ENCODE measurements around a stretch of chr4.

DNA sequence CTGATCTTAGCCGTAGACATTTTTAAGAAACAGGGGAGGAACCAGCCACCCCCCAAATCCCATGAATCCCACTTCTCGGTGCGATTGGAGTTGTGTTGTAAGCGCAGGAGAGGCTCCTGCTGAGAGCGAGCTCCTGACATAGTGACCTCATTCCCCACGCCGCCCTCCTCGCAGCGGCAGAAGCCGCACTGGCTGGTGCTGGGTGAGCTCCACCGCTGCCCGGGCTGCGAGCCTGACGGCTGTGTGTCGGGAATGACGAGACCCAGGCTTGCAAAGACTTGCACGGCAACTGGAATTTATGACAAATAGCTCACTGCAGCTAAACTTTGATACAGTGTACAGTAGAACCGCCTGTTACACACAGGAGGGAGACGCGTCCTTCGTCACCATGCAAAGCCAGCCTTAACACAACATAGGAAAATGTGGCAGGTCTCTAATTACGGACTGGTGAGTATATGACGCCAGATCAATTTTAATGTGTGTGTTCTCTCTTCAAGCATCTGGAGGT lies 82.4 kb downstream of the STOX2 start:
- RRBS: no CpG with 5 or more reads among the region's 23 CpGs

DNA sequence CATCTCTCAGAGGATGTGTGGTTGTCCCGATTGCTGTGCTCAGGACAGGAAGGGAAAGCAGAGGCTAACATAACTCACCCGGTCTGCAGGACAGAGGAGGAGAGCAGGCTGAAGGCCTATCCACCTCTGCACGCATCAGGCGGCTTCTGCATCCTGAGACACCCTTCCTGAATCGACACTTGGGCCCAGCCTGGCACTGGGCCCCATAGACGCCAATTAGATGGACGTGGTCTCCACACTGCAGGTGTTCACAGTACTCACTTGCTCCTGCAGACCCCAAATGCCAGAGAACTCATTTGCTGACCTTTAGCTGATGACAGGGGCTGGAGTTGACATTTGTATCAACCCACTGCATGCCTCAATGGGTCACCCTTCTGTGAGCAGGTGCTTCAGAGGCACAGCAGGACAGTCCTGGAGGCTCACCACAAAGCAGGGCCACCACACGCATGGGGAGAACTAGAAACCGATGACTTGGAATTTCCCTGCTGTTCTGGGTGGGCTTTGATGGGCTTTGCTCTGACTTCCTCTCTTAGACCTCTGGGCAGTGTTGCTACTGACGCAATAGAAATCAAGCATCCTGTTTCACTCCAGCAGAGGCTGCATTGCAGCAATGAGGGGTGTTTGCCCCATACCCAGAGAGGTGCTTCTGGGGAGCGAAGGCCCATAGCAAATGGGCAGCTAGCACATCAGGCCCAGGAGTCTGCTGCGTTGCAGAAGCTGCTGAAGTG lies 96.4 kb upstream of the ENPP6 start:
- RRBS: no CpG with 5 or more reads among the region's 12 CpGs

GRCh38 chr4:184328043-184328694 lies 110.5 kb upstream of the ENPP6 start:
- RRBS: no CpG with 5 or more reads among the region's 7 CpGs

DNA sequence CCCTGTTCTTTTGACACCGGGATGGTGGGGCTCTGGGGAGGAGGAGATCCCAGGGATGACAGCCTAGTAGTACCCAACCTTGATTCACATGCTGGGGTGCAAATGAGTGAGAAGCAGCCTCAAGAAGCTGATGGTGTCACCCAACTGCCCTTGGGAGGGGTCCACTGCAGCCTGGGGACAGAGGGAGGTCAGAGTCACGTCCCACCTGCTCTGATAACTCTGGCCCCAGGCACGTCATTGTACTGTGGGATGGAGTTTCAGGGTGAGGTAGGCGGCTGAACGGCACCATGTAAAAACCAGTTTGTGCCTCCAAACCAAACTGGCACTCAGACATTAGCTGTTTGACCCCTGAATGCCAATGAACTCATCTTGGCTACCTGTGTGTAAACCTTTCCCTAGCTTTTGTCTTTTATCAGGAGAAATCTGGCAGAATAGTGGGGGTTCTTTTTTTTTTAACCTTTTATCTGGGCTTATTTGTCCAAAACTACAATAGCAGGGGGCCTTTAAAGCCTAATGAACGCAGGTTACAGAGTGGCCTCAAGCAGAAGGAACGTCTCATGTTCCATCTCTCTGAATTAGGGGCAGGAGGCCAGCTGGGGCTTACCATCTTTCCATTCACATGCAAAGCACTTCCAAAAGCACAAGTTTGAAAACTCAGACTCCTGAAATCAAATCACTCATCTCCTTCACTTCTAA lies 89.4 kb downstream of the IRF2 start:
- RRBS: 5% methylated on average over 1 of the region's 7 CpGs

DNA sequence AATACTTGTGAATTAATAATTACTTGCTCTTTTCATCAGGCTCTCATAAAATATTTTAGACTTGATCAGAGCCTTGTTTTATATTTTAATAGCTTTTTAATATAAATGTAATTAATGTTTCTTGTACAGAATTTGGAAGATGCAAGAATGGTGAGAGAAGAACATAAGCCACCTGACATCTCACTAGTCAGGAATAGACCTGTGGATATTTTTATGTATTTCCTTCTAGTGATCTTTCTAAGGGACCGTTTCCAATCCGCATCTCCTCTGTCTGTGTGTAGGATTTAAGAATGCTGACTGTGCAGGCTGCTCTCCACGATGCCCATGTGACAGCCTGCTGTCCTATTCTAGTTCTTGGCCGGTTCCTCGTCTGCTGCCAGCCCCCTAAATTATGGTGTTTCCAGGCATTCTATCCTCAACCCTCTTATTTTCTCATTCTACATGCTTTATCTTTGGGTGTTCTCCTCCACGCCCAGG lies 3.2 kb upstream of the IRF2 start:
- RRBS: no CpG with 5 or more reads among the region's 6 CpGs

GRCh38 chr4:184514269-184514687 lies 39.9 kb upstream of the IRF2 start:
- RRBS: no CpG with 5 or more reads among the region's 6 CpGs

DNA sequence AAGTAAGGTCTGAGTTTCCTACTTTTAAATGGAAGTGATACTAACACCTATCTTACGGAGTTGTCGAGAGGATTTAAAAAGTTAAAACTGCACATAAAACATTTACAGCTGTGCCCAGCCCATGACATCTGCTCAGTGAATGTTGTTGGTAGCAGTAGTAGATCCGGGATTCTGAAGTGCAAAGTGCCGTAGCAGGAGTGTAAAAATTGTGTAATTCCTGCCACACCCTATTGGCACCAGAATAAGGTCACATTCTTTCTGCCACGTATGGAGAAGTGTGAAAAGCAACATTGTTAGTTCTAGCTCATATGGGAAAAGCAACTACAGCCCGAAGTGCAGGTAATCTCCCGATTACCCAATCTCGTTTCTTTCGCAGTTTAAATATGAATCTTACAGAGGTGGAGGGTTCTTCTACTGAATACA lies 31.1 kb downstream of the PRIMPOL start:
- RRBS: no CpG with 5 or more reads among the region's 9 CpGs

DNA sequence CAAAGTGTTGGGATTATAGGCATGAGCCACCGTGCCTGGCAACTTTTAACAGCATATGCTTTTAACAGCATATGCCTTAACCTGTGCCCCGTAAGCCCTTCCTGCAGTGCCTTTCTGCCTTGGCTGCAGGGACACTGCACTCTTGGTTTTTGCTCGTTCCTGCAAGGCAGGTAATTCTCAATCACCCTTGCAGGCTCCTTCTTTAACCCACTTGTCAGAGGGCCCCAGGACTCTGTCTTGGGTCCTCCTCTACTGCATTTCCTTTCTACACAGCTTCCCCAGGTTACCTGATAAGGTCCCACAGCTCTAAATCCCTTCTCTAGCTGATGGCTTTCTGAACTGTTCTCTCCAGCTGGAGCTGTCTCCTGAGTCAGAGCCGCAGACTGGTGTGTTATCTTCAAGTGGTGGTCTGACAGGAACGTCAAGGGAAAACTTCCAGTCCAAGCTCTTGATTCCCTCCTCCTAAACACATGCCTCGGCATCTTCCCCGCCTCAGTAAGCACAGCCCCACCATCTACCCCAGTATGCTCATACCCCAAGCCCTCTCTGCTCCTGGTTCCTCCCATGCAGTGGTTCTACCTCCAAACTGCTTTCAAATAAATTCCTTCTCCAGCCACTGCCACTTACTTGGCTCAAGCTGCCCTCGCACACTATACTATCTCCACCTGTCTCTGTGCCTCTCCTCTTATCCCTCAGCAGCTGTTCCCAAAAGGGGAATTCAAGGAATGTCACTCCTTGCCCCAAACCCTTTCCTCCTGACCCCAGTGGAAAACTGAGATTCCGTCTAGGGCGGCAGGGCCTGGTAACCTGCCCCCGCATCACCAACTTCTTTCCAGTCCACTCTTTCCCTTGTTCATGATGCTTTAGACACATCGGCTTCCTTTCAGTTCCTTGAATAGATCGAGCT lies 17.1 kb upstream of the CENPU start:
- RRBS: no CpG with 5 or more reads among the region's 13 CpGs

GRCh38 chr4:184773934-184774519 lies 40.1 kb upstream of the CENPU start:
- RRBS: no CpG with 5 or more reads among the region's 7 CpGs

DNA sequence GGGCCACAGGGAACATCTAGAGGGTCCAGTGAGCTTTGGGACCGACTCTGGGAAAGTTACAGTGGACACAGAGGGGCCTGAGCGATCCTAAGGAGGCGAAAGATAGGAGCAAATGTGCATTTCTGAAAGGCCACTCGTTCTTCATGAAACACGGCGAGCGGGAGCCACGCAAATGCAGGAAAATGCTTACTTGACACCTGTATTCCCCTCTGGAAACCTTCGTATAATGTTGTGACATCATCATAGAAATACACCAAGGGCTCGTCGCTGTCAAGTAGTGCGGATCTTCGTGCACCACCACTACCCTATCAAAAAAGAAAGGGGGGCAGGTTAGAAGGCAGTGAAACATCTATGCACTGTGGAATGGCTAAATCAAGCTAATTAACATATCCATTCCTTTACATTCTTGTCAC lies 37.3 kb downstream of the ACSL1 start:
- RRBS: no CpG with 5 or more reads among the region's 13 CpGs

DNA sequence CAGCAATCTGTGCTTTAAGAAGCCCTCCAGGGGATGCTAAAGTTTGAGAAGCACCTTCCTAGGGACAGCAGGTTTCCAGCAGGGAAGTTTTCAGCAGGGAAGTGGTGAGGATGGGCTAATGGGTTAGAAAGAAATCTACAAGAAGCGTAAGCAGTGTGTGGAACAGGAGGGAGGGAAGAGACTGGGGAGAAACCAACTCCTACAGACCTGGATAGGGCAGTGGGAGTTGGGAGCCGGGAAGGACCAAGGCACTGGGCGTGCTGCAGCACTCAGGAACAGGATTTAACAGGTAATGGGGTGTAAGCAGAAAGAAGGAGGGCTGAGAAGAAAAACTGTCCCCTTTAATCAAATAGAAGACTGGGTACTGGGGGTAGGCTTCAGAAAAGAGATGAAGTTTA lies 34.3 kb downstream of the ACSL1 start:
- RRBS: no CpG with 5 or more reads among the region's 3 CpGs

DNA sequence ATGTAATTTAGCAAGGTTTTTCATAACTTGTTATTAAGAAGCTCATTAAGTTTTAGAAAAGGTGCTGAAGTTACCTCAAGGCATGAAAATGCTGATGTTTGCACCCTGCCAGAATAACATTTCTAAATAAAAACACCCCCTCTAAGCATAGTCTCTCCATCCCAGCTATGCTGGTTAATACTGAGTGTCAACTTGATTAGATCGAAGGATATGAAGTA lies 30.1 kb downstream of the ACSL1 start:
- RRBS: no CpG with 5 or more reads among the region's 1 CpG

GRCh38 chr4:184810464-184811255 lies 15.1 kb downstream of the ACSL1 start:
- RRBS: no CpG with 5 or more reads among the region's 18 CpGs

DNA sequence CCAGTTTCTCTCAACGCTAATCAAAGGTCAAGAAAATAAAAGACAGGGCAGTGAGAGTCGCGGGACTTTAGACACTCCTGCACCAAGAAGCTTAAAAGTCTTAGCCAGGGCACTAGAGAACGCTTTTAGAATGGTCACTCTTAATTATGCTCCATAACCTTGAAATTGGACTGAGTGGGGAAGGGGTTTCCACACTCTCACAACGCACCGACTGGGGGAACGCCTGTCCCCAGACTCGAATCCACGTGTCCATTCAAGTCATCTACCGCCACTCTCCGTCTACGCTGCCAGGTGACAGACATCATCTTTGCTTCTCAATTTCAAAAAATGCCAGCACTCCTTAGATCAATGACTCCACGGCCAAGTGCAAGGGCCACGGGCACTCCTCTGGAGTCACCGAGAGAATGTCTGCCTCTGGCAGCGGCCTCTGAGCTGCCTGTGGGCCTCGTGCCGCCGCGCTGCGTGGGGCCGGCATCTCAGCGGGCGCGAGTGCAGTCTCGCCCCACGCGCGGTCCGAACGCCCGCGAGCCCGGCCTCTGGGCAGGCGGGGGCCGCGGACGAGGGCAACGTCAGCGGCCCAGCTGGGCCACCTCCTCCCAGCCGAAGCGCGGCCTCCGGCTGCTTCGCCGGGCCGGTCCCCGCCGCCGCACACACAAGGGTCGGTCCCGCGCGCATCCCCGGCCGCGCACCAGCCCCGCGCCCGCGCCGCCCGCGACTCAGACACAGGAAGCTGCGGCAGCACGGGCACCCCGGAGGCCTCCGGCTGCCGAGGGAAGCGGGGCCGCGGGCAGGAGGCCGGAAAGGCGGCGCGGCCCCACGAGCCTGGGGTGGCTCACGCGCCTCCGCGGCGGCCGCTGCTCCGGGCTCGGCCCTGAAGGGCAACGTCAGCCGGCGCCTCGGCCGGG lies 558 bp downstream of the ACSL1 start:
- RRBS: 1% methylated on average over 59 of the region's 90 CpGs

DNA sequence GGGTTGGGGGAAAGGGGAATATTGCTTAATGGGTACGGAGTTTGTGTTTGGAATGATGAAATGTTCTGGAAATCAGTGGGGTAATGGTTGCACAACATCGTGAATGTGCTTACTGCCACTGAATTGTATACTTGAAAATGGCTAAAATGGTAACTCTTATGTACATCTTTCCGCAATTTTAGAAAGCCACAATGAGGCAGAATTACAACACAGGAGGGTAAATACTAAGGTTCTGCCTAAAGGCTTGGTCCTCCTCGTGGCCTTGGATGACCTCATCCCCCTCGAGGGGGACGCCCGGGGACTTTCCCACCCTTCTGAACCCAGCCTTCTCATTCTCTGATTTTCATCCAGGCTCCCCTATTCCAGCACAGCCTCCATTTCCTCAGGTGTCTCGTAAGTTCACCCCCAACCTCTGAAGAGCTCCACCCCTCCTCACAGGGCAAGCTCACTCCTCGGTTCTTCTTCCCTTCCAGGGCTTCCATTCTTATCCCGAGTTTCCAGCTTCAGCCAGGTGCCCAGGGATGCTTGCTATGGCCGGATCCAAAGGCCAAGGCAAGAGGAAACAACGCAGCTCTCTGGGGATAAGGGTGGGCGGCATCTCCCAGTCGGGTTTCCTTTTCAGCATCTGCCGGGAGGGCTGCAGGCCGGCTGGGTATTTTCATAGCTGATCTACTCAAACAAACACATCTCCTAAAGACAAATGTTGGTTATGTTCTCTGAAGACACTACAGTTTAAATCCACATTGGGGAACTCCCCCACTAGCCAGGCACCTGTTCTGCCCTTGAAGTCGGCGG lies 71.3 kb upstream of the ACSL1 start:
- RRBS: 5% methylated on average over 4 of the region's 18 CpGs

DNA sequence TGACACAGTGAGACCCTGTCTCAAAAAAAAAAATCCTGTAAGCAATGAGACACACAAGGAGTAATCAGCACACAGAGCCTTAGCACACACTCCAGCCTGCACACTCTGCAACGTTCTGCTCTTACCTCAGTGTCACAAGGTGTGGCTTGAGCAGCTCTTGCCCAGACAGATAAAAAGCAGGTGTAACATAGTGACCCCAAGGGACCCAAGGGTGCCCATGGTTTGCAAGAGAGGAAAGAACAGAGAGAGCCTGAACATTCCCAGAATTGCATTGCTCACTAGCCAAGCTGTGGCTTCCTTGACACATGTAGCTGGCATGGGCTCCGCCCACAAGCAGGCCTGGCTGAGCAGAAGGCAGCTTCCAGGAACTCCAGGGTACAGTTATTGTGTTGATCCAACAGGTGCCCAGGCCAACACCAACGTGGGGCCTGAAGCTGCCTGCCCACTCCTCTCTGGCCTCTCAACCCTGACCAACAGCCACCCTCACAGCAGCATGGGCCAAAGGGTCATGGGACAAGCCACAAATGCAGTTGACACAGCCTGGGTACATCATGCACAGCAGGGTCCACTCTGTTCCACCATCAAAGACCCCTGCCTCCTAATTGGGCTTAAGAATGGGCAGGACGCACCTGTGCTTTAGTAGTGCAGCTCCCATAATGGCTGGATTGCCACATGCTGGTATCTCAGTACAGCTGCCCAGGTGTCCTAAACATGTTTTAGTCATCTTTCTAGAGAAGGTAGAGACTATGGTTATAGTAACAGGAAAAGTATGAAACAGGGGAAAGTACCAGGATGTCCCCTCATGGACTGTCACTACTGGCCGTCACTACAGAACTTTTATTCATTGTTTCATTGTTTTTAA lies 73.6 kb upstream of the ACSL1 start:
- RRBS: no CpG with 5 or more reads among the region's 5 CpGs

DNA sequence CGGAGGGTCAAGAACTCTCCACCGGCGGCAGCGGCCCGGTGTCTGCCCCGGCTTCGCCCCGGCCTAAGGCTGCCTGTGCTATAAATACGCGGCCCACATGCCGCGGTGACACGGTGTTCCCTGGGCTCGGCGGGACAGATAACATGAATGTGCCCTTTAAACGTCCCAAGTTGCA lies 269 bp upstream of the SLC25A4 start:
- RRBS: no CpG with 5 or more reads among the region's 16 CpGs

GRCh38 chr4:185144867-185145317 lies 1.8 kb downstream of the SLC25A4 start:
- RRBS: no CpG with 5 or more reads among the region's 16 CpGs

- RRBS: no CpG with 5 or more reads among the region's 2 CpGs
Measured at GRCh38 chr4:185219487-185219797, 10.0 kb downstream of the SNX25 start.

DNA sequence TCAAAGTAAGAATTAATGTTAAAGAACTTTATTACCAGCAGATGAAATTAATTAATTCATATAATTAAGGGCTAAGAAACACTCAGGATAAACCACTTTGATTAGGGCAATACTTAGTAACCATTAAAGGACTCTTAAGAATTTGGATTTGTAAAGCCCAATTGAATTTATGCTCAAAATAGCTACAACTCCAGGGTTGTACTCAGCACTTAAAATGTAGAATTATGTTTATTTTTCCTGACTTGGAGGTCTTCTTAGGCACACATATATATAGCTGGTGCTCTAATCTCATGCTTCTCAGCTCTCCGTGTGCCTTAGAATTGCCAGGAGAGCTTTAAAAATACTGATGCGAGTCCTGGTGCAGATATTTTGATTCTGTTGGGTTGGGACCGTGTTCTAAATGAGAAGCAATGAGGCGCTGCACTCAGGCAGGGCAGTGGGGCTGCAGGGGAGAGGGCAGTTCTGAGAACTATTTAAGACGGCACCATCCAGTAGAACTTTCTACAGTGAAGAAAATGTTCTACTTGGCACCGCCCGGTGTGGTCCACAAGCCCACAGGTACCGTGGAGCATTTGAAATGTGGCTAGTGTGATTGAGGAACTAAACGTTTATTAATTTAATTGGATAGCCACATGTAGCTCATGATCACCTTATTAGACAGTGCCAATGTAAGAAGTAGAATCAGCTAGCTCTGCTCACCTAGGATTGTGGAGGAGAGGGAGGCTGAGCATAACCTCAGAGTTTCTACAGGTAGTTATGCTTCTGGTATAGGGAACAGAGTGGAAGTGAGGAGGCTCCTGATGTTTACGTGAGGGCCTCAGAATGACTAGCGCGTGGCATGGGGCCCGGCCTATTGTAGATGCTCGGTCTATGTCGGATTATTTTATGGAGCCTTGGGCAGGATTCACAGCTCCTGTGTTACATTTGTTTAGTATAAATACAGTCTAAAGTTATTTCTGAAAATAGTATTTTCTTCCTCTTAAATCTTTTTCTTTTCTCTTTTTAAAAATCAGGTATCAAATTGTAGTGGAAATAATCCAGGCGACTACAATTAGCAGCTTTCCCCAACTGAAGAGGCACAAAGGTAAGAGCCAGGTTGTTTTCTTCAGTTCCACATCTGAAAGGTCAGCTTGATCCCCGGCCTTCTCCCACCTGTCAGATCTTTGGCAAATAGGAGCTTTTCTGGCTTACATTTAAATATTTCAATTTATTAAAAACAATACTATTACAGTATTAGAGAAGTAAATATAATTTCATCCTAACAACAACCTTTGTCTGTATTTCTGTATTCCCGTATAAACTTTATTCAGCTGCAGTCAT lies 78.1 kb downstream of the SNX25 start:
- RRBS: no CpG with 5 or more reads among the region's 18 CpGs